Brain (tissue), 1 donor: ENCODE data around the gene IAPP.

- RRBS = no CpG with 5 or more reads among the region's 3 CpGs
Observed at GRCh38 chr12:15832177-15832586, 43.0 kb upstream of the EPS8 start.

- RRBS = no CpG with 5 or more reads among the region's 4 CpGs
Observed at GRCh38 chr12:15956176-15956911, 45.2 kb downstream of the DERA start.

- RRBS = no CpG with 5 or more reads among the region's 4 CpGs
Observed at GRCh38 chr12:15992735-15993057, 81.6 kb downstream of the DERA start.

- RRBS = no CpG with 5 or more reads among the region's 2 CpGs
Observed at GRCh38 chr12:16348304-16348469, 742 bp downstream of the MGST1 start.

DNA sequence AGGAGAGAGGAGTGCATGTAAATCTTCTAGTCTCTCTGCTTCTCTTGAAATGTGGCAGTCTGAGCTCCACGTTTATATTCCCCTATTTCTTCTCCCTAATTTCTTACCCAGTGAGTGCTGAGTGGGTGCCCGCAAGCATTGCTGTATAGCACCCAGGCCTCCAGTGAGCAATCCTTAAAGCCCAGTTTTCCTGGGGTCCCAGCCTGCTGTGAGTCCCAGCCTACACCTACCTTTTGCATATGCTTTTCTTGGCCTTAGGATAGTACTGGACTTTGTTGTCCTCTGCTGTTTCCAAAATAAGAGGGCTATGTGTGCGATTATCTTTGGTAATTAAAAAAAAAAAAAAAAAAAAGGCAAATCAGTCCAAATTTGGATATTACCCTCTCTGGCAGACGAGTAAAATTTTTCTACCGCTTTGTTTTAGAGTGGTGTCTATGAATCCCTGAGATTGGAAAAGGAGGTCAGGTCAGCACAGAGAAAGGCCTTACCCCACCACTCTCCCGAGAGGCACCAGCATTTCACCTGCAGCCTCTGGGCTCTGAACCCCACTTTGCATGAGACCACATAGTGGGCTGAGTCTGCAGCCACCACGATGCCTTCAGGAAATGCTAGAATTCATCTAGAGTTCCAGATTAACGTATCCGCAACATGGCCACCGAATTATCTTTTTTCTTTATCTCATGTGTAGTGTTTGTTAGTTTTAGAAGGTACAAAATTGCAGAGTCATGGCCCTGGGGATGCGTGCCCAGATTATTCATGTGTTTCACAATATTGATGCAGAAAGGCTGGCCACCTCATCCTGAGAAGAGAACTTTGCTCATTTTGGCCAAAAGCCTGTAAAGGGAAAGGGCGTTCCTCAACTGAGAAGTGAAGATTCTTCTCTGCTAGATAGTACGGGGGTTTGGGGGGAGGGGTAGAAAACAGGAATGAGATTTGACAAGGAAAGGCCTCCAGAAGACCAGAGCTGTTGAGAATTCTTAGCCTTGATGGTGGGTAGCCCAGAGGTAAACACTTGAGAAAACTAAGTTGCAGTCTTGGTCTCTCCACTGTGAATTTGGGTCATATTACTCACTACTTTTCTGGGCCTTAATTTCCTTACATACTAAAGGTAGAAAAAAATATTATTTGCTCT is 1.4 kb downstream of the MGST1 start:
- RRBS = no CpG with 5 or more reads among the region's 13 CpGs

DNA sequence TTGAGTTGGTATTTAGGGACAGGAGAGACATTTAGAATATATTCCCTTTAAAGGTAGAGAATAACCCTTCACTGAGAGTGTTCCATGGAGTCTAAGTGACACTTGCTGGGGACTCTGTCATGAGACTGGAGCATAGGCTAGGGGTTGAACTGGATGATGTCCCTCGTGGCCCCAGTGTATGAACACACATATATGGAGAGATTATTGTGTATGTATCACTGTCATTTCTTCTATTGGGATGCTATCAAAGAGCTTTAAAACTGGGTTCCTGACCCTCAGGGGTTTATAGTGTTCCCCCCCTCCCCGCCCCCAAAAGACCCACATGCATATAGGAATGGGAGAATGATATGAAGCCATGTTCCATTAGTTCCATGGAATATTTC is 13.2 kb downstream of the MGST1 start:
- RRBS = no CpG with 5 or more reads among the region's 2 CpGs

GRCh38 chr12:16586312-16586779 is 19.6 kb downstream of the LMO3 start:
- RRBS = no CpG with 5 or more reads among the region's 8 CpGs

GRCh38 chr12:16606210-16607306 is 596 bp upstream of the LMO3 start:
- RRBS = 3% methylated on average over 2 of the region's 32 CpGs

DNA sequence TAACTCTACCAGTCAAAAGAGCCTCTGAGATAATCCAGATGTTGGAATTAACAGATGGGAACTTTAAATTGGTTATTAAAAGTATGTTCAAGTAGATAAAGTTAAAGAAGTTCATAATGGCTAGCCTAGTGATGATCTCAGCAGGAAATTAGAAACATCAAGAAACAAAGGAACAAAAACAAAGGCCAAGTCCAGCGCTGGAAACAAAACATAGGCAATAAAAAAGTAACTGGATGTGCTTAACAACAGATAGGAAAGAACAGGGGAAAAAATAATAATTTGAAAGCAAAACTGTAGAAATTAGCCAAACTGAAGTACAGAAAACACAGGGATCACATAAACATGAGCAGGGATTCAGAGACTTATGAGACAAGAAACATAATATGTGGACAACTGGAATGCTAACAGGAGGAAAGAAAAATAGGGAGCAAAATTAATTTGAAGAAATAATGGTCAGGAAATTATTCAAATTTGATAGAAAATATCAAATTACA is 23.2 kb downstream of the PIK3C2G start:
- RRBS = no CpG with 5 or more reads among the region's 1 CpG

GRCh38 chr12:19411828-19412285 is 27.4 kb upstream of the AEBP2 start:
- RRBS = no CpG with 5 or more reads among the region's 5 CpGs

DNA sequence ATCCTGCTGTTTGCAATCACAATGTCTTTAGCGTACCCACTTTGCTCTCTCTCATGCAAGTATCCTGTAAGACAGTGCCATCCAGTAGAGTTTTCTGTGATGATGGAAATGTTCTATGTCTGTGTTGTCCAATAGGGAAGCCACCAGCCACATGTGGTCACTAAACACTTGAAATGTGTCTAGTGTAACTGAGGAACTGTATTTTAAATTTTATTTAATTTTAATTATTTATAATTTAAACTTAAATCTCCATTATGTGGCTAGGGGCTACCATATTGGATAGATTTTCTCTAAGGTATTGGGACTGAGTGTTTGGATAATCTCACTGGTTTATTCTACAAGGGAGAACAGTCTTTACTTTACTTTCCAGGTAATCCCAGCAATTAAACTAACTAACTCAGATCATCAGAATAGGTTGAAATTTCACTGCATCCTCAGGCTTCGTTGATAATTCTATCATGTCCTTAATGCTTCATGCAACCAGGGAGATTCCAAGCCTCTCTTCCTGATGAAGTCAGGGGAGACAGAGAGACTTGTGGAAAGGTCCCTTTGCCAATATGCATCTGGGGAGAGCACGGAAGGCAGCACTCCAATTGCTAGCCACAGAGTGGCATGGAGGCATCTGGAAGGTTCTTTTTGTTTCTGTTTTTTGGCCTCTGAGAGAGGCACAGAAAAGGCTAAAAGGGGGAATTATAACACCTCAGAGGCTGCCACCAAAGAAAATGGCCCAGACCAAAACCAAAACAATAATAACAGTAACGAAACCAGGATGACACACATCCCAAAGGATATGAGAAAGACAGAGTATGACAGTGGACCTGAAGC is 152.3 kb downstream of the AEBP2 start:
- RRBS = no CpG with 5 or more reads among the region's 4 CpGs

DNA sequence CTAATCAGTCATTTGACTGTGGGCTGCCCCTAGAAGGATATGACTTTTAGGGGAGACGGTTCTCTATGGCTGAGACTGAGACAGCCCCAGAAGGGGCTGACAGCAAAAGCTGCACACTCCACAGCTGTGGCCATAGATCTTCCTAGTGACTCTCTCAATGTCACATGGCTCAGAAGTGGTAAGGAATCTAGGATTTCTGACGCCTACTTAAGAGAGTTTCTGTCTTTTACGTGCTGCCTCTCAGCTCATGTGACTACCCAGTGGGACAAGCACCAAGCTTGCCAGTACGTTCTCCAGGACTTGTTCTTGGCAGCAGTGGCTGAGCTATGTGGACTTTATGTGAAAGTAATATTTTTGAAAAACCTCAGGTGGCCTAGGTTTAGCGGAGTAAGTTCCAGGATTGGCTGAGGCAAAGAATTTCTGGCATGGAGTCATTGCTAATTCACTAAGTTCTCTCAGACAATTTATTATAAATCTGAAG is 271.6 kb downstream of the AEBP2 start:
- RRBS = no CpG with 5 or more reads among the region's 5 CpGs

DNA sequence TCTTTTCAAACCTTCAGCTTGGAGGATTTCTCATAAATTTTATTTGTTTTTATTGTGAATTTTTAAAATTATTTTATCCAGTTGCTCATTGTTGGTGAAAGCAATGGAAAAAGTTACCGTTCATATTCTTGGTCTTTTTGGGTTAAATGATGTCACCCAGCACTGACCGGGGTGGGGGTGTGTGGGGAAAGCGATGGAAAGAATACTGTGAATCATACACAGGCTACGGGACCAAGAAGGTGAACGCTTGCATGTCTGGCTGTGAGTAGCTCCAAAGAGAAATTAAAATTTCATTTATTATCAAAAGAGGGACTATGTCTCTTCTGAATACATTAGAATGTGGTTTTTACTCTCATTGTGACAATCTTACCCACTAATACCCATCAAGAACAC is 430.1 kb downstream of the AEBP2 start:
- RRBS = no CpG with 5 or more reads among the region's 5 CpGs

DNA sequence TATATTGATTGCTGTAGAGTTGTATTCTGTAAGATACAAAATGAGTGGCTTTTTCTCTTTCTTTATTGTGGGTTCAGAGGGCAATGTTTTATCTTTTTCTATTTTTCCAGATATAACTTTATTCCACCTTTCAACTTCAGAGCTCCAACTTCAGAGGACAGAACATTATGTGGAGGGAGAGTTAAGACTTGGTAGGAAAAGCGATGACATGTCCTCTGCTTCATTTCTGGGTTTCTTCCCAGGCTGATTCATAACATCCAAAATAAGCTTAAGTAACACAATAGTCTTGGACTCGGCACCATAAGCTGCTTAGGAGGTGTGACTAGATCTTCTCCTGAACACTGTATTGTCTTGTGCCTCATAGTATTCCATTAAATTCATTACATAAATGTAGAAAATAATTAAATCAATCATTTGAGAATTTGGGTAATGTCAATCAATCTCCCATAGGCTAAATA is 95.6 kb upstream of the PDE3A start:
- RRBS = no CpG with 5 or more reads among the region's 2 CpGs

DNA sequence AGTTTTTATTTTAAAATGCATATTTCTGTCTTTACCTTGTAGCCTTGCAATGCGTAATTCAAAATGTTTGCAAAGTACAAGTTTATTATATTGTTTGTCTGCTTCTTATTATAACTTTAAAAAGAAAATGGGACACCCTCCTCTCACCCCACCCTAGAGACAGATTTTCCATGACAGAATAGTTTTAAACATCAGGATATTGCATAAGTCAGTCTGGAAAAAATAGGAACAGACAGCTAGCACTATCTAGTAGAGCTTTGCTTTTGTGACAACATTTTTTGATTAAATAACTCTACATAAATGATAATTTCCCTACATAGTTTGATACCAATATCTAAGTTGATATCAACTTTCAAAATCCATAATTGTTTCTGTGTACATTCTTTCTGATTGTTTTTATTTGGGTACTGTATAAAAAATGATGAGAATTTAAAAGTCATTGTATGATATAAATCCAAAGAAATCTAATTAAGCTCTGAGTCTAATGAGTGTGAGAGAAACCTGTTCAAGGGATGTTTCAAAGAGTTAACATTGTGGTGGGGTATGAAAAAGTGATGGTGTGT is 71.4 kb downstream of the PDE3A start:
- RRBS = no CpG with 5 or more reads among the region's 1 CpG

- RRBS = no CpG with 5 or more reads among the region's 2 CpGs
Observed at GRCh38 chr12:21372726-21373020, at the start of gene IAPP. IAPP (plus strand) TSS chr12:21372902.

GRCh38 chr12:21850197-21851077 is 75.9 kb upstream of the KCNJ8 start:
- RRBS = no CpG with 5 or more reads among the region's 6 CpGs

DNA sequence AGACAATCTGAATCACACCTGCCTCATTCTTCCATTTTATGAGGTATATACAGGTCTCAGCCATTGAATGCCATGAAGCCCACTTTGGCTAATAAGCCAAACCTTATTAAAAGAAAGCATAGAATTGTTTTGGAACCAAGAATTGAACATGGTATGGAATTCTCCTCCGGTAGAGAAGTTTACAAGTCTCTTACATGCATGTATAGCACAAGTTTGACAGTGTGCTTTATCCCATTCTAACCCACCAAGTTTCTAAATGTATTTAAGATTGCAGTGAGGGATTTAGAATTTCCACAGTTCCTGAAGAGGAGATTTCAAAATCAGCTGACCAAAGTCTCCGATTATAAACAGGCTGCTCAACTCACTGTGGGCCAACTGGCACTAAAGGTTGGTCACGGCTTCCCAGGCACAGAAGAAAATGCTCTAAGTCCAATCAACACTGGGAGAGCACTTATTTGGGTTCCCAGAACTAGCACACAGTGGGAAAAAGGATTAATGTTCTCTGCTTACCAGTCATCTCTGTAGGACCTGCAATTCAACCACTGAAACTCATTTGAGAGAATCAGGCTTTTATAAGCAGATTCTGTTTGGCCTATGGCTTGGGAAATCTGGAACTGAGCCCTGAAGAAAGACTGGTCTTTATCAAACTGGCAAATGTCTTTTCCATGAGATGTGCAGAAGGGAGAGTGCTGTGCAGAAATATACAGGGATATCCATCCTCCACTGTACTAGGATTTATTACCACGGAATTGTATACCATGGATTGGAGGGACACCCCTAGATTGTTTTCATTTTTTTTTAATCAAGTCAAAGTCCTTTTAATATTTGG is 49.5 kb downstream of the ABCC9 start:
- RRBS = no CpG with 5 or more reads among the region's 4 CpGs

DNA sequence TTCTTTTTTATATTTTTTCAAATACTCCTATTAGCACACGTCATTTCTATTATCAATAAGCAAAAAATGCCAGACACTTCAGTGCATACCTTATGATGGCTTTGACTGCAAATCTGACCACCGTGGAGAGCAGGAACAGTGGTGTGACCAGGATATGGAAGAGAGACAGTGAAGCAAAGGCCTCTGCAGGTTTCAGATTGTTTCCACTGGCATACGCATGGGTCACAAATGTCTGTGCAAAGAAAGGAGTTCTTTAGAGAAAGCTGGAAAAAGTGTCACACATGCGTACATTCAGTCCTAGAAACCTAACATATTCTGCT is 47.3 kb downstream of the ABCC9 start:
- RRBS = no CpG with 5 or more reads among the region's 4 CpGs